Placental epithelial cell (primary cell): Measurements from ENCODE around the gene METTL18.

- CAGE, long polyA plus RNA = no peak
Observed at GRCh38 chr1:167911430-167912016, 2.4 kb downstream of the ADCY10 start.

GRCh38 chr1:167936135-167936450, 390 bp upstream of the DCAF6 start:
- CAGE, long polyA plus RNA = no peak

GRCh38 chr1:168227575-168228179, 1.9 kb downstream of the SFT2D2 start:
- CAGE, long polyA plus RNA = no peak

DNA sequence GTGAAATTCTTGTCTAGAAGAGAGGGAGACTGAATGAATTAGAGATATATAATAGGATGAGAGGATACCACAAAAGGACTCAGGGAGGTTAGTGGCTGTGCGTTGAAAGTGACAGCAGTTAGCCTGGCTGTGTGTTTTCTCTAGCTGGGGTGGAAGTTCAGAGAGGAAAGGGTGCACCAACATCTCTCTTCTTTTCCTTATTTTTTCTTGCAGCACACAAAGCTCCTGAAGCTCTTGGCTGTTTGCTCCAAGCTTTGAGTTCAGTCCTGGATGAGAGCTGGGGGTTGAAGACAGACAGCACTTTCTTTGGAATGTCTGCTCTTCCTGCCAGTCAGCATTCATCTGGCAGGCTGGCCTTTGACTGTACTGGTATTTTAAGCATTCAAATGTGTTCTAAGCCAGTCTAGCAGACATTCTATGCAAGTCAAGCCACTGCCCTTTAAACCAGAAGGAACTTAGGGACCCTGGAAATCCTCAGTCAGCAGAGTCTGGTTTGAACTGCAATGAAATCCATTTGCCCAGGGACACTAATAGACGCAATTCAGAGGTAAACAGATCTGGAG, 44.9 kb downstream of the XCL1 start:
- CAGE, long polyA plus RNA = no peak

DNA sequence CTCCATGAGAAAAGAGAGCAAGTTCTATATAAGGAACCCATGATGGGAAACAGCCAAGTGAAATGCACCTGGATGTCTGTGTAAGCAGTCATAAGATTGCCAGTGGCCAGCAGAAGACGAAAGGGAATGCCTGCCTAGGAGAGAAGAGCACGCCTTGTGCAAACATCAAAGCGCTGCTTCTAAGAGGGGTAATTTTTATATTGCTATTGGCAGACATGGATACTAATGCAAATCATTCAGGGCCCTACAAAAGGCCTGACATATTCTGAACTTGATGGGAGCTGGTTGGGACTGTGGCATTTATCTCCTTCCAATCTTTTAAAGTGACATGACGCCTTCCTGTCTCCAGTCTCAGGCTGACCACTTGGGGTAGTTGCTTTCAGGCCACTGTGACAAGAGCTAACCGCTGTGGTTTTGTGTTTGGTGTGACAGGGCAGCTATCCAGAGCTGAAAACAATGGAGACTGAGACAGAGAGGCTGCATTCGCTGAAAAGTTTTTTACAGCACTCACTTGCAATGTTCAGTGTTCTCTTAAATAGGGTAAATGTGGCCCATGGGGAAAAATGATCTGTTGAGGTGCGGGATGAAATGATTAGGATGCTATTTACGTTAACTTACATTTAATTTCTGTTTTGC, 75.0 kb upstream of the DPT start:
- CAGE, long polyA plus RNA = no peak

- CAGE, long polyA plus RNA = no peak
Observed at GRCh38 chr1:169017922-169018454, 88.5 kb upstream of the ATP1B1 start.

GRCh38 chr1:169046338-169046708, 60.2 kb upstream of the ATP1B1 start:
- CAGE, long polyA plus RNA = no peak

- CAGE, long polyA plus RNA = no peak
Observed at GRCh38 chr1:169047082-169047277, 59.5 kb upstream of the ATP1B1 start.

GRCh38 chr1:169108812-169110055, 2.7 kb downstream of the ATP1B1 start:
- CAGE, long polyA plus RNA = no peak

GRCh38 chr1:169119271-169119673, 12.8 kb downstream of the ATP1B1 start:
- CAGE, long polyA plus RNA = no peak

DNA sequence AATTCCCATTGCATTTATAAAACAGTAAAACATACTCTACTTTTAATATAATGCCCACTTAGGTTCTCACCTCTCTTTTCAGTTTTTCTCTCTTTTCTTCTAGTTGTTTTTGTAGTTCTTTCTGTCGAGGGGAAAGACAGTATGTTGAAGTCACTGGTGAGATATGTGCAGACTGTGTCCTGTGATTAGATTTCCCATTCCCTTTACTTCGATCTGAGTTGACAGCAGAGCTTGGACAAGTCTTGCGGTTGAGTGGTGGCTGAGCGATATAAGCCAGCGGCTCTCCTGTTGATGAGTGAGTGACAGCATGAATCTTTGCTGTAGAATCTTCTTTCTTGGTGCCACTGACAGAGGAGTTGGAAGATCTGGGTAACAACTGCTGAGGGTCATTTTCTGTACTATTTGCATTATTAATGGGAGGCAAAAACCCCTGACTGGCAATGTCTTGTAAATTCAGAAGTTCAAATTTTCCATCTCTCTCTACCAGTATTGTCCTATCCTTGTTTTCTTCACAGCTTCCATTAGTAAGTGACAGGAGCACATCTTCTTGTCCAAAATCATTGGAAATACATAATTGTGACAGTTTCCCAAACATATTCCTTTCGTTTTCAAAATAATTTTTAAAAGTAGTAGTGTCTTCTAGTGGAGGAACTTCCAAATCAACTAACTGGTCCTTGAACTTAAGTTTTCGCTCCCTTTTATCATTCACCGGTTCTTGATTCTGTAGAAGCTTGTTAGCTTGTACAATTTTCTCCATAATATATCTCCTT, 5.8 kb downstream of the CCDC181 start:
- CAGE, long polyA plus RNA = no peak

- CAGE, long polyA plus RNA = no peak
Observed at GRCh38 chr1:169694316-169694847, 17.0 kb downstream of the SELL start.

GRCh38 chr1:169794396-169795533, at the start of gene METTL18:
Gene METTL18 (minus strand): TSS chr1:169794907.
- CAGE, long polyA plus RNA = no peak

- CAGE, long polyA plus RNA = no peak
Observed at GRCh38 chr1:170218312-170218793, 72.6 kb downstream of the NTMT2 start.

GRCh38 chr1:170309711-170310059, 163.9 kb downstream of the NTMT2 start:
- CAGE, long polyA plus RNA = no peak

GRCh38 chr1:170494313-170494838, 37.6 kb upstream of the GORAB start:
- CAGE, long polyA plus RNA = no peak

DNA sequence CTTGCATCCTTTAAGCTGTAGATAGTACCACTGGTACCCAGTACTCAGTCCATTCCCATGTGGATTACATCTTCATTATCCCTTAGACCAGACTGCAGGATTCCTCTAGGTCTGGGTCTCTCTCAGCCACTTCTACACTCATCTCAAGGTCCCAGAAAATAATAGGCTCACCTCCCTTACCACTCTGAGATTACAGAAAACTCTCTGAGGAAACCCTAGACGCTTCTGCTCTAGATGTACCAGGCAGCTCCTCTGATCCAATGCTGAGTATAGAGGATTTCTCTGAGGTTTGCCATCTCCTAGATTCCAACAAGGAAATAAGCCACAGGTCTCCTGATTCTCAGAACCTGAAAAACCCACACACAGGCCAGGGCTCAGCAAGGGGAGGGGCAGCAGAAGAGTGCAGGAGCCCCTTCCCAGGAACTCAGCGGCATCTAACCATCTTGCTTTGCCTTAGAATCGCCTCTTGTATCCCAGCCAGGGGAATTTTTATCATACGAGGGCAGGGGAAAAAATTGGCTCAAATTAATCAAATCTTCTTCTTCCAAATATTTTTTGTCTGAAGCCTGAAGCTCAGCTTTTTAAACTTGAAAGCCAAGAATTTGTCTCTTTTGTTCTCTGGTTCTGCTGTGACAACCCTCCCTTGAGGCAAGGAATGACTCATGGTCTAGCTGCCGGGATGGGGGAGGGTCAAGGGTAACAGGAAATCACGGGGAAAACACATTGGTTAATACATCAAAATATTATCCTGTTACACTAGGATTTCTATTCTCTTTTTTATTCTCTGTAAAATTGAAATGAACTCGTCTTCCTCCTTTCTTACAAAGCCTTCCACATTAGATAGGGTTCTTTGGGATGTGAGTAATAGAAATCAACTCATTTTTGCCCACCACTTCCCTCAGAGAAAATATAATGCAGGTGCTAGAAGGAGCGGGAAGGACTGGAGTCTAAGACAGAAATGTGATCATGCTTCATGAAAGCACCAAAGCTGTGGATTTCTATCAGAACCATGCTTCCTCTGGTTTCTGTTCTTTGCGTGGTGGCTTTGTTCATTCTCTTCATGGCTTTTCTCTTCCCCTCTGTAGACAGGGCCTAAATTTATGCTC, 30.9 kb downstream of the GORAB start:
- CAGE, long polyA plus RNA = no peak

DNA sequence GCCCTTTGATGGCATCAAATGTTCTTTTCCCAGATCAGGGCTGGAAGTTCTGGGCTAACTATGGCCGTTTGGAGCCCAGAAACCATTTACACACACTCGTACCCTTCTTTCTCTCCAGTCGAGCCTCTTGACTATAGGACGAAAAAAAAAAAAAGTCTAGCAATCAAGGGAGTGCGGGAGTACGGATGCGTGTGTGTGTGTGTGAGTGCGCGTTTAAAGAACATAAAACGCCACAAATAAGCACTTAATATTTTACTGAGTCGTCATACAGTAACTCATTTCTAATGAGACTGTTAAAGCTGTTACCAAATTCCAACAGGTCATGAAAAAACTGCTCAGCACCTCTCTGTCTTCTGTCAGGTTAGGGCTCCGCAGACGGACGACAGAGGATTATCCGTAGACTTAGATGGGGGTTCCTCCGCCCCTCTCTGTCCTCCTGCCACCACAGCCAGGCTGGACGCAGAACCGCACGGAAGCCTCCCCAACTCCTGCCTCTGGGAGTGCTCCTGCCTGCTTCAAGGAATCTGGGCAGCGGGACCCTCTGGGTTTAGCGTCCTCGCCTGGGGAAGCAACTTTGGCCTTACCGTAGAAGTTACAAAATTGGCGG, 2.0 kb upstream of the PRRX1 start:
- CAGE, long polyA plus RNA = no peak

DNA sequence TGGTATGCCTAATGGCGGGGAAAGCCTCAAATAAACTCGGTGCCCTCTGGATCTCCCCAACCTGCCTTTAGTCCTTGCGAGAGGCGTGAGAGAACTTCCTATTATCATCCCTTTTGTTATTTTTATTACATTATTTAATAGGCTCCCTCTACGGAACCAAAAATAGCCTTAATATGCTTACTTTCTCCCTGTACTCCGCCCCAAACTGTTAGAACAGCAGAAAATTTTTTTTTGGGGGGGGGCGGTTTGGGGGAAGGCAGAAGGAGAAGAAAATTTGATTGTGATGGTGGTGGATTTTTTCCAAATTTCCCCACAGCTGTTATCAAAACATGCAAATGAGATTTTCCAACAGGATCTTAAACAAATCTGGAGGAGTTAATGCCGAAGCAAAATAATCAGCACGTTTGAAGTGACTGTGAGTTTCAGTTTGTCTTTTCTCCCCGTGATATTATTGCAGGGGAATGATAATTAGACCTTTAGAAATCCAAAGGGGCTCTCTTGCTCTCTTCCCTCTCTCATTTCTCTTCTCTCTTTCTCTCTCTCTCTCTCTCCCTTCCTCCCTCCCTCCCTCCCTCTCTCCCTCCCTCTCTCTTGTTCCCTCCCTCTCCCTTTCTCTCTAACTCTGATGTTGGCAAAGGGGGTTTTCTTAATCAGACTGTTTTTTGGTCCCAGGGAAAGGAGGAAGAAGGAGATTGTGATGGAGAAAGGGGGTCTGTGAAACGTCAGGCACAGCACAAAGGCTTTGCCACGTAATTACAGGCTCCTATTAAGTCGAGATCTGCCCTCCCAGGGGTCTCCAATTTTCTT, 1.2 kb upstream of the PRRX1 start:
- CAGE, long polyA plus RNA = no peak

GRCh38 chr1:170663317-170663721, 612 bp upstream of the PRRX1 start:
- CAGE, long polyA plus RNA = no peak